SJSA1 (cell line): ENCODE measurements around the genes ACSS3 and C12orf50.

- RAMPAGE, long total RNA, result no peak
Measured at GRCh38 chr12:80706966-80707444, 429 bp upstream of the MYF6 start.

GRCh38 chr12:80821464-80822141 lies 104.9 kb downstream of the MYF5 start:
- RAMPAGE, long total RNA, result no peak

DNA sequence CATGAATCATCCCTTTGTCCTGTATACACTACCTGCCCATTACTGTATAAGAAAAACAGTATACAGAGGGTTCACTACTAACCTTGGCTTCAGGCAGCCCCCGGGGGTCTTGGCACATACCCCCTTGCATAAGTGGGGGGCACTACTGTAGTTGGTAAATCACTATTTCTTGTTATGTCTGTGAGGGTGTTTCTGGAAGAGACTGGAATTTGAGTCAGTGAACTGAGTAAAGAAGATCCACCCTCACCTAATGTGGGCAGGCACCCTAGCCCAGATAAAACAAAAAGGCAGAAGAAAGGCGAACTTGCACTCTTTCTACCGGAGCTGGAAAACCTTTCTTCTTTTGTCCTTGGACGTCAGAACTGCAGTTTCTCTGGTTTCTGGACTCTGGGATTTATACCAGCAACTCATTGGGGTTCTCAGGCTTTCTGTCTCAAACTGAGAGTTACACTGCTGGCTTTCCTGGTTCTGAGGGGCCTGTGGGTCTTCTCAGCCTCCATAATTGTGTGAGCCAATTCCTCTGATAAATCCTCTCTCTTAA lies 14.8 kb downstream of the LIN7A start:
- RAMPAGE, long total RNA, result no peak

DNA sequence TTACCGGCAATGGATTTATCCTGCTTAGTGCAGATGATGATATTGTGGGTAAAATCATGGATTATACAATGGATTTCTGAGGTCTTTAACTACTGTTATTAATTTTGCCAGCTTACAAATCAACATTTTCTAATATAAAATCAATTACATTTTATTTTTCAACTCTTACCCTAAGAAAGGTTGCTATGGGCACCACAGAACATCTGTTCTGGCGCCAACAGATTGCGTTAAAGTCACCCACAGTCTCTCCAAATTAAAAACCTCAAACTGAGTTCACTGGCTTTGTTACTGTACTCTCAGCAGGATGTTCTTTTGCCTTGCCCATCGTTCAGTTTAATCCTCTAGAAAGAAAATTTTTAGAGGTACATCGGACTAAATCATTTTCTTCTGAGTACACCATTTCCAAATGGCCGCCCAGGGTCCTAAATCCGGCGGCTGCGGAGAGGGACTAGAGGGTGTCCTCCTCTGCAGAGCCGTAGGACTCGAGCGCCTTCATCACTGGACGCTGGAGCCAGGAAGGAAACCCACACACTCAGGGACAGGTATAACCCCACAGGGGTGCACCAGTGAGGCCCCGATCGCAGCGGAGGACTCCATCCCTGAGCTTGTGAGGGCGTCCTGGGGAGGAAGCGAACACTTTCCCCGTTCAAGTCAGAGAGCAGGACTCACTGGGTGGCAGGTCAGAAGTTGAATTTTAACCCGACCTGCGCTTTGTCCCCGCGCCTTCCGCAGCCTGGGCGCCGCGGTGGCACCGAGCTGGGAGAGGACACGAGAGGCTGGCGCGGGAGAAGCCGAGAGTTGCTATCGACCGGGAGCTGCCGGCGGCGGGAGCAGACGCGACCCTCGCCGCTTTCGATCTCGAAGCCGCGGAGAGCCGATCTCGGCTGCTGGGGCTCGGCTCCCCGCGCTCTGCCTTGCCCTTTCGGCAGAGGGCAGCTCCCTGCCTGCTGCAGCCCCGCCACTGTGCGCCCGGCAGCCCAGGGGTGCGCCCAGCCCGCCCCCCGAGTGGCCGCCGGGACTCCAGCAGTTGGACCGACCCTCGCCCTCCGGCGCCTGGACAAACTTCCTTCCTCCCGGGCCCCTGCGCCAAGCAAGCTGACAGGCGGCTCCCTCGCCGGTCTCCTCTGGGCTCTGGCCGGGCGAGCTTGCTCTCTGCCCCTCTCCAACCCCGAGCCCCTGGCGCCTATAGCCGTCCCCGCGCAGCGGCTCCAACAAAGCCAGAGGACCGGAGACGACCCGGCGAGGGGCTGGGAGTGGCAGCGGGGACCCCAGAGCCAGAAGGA lies 1.2 kb downstream of the LIN7A start:
- RAMPAGE, long total RNA, result no peak

- RAMPAGE, long total RNA, result no peak
Measured at GRCh38 chr12:81077308-81078487, at the start of gene ACSS3. ACSS3 (plus strand) TSS chr12:81078079.

- RAMPAGE, long total RNA, result no peak
Measured at GRCh38 chr12:82351113-82352193, 6.7 kb downstream of the CCDC59 start.

GRCh38 chr12:82685724-82686272 lies 908 bp upstream of the TMTC2 start:
- RAMPAGE, long total RNA, result no peak

- RAMPAGE, long total RNA, result no peak
Measured at GRCh38 chr12:82687977-82688156, 1.2 kb downstream of the TMTC2 start.

GRCh38 chr12:82740320-82740871 lies 53.7 kb downstream of the TMTC2 start:
- RAMPAGE, long total RNA, result no peak

DNA sequence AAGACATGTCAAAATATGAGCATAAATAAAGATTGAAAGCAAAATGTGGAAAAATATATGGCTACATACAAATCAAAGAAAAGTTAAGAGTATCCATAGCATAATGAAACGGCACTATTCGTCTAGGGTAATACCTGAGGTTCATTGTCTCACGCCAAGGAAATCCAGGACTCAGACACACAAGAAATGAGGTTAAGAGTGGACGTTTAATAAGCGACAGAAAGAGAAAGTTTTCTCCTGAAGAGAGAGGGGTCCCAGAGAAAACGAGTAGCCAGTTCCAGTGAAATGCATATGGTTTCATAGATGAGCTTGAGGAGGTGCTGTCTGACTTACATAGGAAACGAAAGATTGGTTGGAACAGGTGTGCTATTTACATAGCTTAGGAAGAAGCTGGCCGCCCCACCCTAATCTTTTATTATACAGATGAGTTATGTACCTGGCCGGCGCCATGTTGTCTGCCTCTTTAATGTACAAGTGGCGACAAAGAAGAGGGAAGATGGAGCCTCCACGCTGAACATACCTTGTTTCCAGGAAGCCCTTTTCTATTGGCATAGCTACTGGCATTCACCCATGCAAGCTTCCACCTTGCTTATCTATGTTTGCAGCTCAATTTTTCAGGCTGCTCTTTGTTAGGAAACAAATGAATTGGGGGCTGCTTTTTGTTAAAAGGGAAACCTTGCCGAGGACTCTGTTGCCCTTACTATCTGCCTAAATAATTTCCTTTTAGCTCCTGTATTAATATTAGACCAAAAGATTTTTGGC lies 222.9 kb downstream of the SLC6A15 start:
- RAMPAGE, long total RNA, result no peak

DNA sequence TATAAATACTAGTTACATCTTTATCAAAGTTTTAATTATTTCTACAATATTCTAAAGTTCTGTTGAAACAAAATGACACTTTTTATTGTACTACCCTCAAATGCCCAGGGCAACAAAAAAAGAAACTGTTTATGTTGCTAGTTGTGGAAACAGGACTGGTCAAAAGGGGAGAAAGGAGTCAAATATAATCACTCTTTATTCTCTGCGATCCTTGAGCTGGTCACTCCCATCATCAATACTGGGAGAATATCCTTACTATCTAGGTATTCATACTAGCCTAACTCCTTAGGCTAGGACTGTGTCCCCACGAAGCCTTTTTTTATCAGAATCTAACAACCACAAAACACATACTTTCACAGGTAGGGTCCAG lies 505 bp downstream of the RASSF9 start:
- RAMPAGE, long total RNA, result no peak

DNA sequence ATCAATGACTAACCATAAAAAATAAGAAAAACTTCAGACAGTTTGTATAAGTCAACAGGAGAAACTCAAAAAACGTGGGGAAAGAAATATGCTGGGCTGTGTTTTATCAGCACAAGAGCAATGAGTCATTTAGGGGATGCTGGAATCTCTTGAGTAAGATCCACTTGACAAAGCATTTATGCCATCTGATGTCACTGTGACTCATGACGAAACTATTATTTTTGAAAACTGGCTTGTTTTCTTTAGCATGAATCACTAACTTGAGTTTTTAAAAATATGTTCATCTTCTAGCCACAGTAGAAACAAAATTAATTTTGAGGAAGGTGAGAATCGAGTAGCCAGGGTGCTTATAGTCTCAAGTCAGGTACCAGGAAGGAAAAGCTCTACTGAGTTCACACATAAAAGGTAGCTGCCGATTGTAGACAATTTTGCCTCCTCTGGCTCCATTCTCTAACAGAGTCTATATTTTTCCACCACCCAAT lies 456.2 kb upstream of the MGAT4C start:
- RAMPAGE, long total RNA, result no peak

DNA sequence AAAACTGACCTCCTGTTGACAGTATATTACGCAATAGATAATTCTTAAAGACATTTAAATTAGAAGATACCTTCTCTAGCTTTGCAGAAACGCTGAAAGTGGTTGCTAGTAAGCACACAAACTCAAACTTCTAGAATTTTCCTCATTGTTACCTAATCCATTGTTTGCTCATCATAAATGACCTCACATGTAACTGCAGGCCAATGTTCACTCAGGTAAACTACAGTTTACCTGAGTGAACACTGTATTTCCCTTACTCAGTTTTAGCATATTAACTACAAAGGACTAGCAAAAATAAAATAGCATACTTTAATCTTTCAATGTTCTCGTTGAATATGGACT lies at the start of gene C12orf50:
Gene C12orf50 (minus strand): TSS at position 132 of the 342 bp plus-strand sequence.
- RAMPAGE, long total RNA, result no peak

- RAMPAGE, long total RNA, result no peak
Measured at GRCh38 chr12:89156776-89157243, 195.5 kb downstream of the DUSP6 start.

DNA sequence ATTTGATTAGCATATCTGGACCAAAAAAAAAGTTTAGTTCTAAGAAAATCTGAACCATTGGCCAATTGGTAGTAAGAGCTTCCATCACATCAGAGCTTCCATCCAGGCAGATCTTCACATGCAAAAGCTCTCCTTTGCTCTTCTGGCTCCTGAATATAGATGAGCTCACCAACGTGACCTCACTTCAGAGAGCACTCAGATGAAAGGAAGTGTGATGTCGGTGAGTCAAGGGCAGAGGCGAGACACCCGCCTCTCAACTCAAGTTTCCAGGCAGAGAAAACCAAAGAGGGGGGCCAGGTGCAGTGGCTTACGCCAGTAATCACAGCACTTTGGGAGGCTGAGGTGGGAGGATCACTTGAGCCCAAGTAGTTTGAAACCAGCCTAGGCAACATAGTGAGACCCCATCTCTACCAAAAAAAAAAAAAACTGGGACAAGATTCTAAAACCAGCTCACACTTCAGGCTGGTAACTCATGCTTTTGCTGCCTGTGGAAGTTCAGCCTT lies 126.9 kb downstream of the DUSP6 start:
- RAMPAGE, long total RNA, result no peak

DNA sequence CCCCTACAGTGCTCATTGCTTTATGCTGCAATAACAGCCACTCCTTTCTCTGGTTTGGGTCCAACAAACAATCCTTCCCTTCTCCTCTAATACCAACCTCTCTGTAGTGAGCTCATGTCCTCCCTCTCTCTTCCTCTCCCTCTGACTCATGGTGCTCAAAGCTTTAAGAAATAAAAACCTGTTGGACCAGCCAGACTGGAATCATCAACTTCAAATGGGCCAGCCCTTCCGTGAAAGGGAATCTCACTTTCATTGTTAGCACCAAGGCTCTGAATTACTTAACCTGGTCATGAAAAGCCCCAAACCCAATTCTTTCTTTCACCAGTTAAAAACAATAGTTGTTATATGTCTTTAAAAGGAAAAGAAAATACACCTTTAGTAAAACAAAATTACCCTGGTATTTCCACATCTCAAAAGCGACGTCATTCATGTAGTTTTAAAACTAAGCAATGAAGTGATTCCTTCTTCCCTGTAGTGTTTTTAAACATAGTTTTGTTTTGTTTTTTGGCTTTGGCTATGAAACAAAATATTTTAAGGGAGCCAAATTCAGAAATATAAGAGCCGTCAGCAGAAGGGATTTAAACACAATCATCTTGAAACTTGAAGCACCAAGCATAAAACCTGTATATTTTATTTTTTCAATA lies 126.3 kb downstream of the DUSP6 start:
- RAMPAGE, long total RNA, result no peak

- RAMPAGE, long total RNA, result no peak
Measured at GRCh38 chr12:89244478-89245631, 107.4 kb downstream of the DUSP6 start.

- RAMPAGE, long total RNA, result no peak
Measured at GRCh38 chr12:89343882-89344643, 8.2 kb downstream of the DUSP6 start.

- RAMPAGE, long total RNA, result no peak
Measured at GRCh38 chr12:89345443-89346743, 6.4 kb downstream of the DUSP6 start.

GRCh38 chr12:89353894-89355056 lies 2.0 kb upstream of the DUSP6 start:
- RAMPAGE, long total RNA, result no peak